ENCODE measurements around the genes RSRP1 and ZNF593.

DNA sequence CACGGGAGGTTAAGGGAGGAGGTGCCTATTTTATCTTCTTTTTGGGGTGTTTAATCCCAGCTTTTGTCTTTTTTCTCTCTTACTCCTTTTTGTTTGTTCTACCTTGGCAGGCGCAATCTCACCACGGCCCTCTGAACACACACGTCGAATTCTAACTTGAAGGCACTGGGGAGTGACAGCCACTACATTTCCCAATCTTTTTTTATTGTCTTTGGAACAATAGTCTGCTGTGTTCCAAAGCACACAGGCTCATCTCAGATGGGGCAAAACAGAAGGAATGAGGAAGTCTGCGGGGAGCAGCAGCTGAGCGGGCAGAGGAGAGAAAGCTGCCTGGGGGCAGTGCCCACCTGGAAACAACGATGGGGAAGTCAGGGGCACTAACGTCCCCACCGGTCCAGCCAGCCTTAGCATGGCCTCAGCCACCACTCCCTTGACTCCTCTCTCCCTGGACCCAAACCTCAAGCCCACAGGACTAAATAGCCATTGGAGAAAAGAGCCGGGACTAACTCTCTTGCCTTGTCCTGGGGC is 34.3 kb downstream of the SYF2 start:
- PRO-cap, result no peak

GRCh38 chr1:25218732-25219820 is 13.2 kb downstream of the SYF2 start:
- PRO-cap, result no peak

DNA sequence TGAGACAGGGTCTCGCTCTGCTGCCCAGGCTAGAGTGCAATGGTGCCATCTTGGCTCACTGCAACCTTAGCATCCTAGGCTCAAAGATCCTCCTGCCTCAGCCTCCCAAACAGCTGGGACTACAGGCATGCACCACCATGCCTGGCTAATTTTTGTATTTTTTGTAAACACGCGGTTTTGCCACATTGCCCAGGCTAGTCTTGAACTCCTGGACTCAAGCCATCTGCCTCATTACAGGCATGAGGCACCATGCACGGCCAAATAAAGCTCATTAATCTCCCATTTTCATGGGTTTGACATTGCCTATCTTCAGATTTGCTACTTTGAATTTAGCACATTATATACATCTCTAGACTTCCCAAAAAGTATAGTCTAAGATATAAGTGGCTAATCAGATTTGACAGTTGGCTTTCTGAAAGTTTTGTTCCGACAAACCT is 2.5 kb downstream of the RSRP1 start:
- PRO-cap, result no peak

DNA sequence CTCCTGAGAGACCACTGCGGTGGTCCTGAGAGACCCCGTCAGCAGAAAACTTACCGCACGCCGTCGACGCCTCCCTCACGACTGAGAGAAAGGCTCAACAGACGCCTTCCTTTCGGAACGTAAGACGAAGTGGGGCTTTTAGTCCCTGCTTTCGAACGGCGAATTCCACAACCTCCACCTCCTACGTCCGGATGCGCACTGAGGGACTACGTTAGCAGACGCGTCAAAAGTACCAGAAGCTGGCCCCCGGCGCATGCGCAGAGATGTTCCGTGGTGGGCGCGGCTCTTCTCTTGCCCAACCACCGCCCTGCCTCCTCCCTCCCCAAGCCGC is at the start of gene RSRP1:
Gene RSRP1, minus strand, starts transcription at position 200 of the 331 bp plus-strand sequence.
- PRO-cap, result bidirectional peak, plus-strand start outside the sequence, minus-strand start at position 200 of the sequence

GRCh38 chr1:25430022-25430227 is 772 bp upstream of the MACO1 start:
- PRO-cap, result bidirectional peak, plus-strand start at chr1:25430337, minus-strand start at chr1:25430181

DNA sequence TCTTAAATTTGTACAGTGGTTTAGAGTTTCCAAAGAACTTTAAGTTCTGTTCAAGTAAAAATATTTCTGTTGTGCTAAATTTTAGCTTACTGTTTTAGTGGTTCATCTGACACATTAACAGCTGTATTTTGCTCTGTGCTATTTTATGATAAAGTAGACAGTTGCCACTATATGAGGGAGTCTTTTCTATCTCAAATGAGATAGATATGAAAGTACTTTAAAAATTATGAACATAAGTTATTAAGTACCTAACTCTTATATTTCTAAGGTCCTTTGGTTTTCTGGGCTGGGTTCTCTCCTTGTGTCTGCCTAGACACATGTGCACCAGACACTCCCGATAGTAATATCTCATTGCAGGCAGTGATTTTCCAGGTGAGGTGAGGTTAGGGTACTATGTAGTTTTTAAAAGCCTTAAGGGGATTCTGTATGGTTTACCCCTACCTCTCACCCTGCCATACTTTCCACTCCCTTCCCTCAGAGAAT is 3.8 kb downstream of the MACO1 start:
- PRO-cap, result no peak

DNA sequence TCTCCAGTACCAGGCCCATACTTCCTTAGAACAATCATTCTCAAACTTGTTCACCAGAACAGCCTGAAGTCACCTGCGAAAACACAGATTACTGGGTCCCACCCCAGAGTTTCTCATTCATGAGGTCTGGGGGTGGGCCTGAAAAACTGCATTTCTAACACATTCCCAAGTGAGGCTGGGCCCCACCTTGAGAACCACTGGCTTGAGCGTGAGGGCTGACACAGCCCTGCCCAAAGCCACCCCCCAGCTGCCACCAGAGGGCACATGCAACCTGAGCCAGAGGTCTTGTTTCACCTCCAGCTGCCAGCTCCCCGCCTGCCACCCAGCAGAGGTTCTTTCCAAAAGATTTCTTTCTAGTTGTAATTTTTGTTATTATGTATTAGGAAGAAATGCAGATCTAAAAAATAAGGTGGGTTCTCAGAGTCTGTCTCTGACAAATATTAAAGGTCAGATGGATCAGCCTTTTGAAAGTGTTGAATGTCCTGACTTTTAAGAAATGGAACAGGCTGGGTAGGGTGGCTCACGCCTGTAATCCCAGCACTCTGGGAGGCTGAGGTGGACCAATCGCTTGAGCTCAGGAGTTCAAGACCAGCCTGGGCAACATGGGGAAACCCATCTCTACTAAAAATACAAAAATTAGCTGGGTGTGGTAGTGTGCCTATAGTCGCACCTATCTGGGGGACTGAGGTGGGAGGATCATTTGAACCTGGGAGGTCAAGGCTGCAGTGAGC is 39.5 kb upstream of the LDLRAP1 start:
- PRO-cap, result no peak

GRCh38 chr1:25544352-25544807 is 974 bp downstream of the LDLRAP1 start:
- PRO-cap, result no peak

DNA sequence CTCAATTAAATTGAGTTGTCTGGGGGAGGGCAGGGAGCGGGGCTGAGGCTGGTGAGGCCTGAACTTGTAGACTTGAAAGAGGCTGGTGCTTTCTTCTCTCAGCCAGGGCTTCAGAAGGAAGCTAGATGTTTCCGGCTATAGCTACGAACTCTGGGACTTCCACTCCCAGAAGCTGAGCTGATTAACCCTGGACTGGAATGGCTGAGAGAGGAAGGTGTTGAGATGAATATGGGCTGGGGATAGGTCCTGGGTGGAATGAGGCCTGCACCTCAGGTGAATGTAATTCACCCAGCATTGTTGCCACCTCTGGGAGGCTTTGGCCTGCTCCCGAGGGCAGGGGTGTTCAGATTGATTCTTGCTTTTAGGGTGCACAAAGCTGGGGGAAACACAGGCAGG is 18.1 kb downstream of the LDLRAP1 start:
- PRO-cap, result no peak

DNA sequence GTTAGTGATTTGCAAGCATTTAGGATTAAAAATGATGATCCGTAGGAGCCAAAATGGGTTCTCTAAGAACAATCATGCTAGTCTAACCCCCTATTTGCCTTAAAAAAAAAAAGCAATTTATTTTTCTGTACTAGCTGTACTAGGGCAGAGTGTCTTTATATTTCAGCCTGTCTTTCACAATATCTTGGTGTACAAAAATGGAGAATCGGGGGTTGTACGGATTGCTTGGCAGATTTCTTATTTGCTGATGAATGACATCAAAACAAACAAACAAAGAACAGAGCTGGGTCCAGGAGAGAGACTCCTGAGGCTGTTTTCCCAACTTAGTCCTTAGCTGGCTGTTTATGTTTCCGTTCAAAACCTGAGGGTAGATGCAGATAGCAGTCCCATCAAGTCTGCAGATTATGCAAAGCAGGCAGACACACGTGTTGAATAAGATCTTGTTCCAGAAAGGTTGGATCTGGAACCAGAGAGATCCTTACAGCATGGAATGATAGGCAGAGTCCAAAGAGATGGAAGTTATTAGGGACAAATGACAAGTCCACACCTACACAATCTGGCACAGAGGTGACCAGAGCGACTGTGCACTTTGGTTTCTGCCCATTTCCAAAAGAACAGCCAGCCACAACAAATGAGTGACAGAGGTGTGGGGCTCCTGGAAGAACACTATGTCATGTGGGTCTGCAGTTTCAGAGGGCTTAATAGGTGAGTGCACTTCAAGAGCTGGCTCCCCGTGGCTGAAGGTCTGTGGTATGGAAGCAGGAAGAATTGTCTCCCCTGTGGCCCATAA is 65.5 kb downstream of the MAN1C1 start:
- PRO-cap, result bidirectional peak, plus-strand start at position 357 of the sequence, minus-strand start at position 178 of the sequence; bidirectional peak, plus-strand start at position 686 of the sequence, minus-strand start at position 492 of the sequence

DNA sequence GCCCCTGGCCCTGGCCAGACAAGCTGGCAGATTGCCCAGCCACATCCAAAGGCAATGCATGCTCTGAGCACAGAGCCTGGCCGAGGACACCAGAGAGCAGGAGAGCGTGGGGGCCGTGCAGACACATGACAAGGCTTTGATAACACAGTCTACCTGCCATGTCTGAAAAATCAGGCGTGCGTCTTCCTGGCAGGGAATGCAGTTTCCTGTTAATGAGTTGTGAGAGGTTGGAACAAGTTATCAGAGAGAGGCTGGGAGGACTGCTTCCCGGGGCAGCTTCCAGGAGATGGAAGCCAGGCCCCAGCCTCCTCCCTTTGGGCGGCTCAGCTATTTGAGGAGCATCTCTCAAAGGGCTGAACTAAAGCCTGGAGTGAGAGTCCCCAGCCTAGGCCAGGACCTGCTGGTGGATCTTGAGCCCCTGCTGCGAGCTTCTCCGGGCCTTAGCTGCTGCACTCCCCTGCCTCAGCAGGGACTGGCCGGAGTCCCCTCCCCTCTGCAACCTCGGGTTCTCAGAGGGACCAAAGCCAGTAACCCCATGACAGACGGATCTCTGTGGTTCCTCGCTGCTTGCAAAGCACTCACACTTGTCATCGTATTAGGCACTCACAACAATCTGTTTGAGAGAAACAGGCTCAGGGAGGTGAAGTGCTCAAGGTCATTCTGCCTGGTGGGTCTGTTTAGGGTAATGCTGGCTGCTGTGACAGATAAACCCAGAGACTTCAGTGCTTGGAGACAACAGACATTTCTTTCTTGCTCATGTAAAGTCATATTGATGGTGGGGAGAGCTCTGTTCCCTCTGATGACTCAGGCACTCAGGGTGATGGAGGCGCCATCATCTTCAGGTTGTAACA is 72.0 kb upstream of the SELENON start:
- PRO-cap, result no peak

DNA sequence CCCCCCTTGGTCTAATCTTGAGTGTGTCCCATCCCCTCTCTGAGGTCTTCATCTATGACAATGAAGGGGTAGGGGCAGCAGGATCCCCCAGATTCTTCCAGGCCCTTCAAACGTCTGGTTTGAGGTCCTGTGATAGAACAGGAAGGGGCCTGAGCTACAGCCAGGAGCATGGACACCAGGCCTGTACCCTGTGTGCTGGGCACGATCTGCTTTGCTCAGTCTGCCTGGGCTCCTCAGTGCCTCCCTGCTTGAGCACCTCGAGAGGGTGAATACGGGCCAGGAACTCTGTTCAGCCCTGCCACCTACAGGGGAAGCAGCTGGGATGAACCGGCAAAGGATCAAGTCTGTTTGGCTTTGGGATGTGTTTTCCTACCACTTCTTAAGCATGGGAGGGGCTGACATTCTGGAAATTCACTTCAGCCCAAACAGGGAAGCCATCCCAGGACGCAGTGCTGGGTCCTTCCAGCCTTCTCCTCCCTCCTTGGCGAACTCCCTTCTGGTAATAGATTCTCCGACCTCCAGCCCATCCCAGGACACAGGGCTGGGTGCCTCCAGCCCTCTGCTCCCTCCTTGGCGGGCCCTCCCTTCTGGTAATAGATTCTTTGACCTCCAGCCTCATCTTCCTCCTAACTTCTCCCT is 55.9 kb upstream of the SELENON start:
- PRO-cap, result no peak

DNA sequence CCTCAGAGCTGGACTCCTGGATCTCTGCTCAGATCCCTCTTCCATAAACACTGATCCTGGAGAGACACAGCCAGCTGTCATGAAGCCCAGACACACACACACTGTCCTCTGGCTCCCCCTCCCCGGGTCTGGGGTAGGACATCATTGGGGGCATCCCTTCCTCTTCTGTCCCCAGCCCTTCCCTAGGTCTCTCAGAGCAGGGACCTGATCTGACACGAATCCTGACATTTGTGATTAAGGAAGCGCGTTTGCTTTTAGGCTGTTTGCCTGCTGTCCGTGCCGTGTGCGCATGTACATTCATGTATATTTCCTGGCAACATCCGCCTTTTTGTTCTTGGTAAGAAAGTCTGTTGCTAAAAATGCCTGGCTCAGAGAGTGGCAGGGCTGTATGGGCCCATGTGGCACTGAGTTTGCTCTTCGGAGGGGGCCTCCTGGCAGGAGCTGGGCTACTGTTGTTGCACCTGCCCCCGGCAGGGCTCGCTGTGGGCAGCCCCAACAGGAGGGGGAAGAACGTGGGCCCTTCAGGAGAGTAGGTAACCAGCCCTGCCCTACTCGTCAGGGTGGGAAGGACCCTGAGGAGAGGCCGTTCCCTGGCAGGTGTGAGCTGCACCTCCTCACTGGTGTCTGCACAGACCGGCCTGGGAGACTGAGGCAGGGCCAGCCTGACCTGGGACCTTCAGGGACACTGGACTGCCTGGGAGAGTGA is 45.2 kb upstream of the SELENON start:
- PRO-cap, result no peak

DNA sequence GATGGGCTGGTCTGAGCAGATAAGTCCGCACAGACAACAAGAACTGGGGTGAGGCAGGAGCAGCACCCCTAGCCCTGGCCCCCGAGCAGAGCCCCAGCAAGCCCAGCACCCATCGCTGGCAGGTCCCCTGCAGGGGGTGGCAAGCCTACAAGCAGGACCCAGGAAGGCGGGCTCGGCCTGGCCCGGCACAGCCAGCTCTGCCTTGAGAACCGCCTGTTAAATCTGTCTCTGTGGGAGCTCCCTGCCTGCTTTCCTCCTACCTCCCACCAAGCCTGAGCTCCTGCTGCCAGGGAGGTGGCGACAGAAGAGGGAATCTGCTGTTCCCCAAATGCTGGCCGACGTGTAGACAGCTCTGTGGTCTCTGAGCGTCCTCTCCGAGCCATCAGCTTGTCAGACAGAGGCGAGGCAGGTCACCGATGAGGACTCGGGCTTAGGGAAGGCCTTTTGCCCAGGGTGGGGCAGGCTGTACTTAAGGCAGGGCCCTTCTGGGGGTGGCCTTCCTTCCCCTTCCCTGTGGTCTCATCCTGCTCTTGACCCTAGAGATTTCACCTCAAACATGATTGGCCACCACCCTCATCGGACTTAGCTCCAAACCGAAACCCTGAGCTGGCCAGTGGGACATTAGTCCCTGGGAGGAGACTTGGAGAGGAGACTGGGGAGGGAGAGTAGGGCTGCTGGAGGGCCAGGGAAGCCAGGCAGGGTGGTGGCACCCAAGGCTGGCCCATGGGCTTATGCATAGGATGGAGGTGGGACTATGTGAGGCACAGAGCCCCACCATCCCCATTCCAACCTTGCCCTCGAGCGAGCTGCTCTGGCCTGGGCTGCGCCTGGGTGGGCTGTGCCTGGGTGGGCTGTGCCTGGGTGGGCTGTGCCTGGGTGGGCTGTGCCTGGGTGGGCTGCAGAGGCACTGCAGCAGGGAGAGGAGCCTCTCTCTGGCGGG is 7.8 kb downstream of the SELENON start:
- PRO-cap, result no peak

DNA sequence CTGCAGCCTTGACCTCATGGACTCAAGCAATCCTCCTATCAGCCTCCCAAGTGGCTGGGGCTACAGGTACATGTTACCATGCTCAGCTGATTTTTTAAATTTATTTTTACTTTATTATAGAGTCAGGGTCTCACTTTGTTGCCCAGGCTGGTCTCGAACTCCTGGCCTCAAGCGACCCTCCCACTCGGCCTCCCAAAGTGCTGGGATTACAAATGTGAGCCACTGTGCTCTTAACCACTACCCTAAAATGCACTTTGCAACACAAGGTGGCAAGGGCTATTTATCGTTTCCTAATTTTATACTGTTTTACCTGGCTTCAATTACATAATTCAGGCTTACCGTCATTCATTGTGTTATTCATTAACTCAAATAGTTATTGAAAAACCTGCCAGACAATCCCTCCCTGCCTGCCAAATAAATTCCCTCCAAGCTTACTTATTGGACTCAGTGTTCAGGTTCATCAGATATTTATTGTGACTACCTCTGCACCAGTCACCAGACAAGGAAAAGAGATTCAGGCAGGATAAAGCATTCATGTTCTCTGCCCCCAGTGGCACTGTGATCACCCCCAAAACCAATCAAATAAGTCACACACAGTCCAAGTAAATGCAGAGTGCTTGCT is 8.0 kb upstream of the AUNIP start:
- PRO-cap, result bidirectional peak, plus-strand start at position 498 of the sequence, minus-strand start at position 256 of the sequence

DNA sequence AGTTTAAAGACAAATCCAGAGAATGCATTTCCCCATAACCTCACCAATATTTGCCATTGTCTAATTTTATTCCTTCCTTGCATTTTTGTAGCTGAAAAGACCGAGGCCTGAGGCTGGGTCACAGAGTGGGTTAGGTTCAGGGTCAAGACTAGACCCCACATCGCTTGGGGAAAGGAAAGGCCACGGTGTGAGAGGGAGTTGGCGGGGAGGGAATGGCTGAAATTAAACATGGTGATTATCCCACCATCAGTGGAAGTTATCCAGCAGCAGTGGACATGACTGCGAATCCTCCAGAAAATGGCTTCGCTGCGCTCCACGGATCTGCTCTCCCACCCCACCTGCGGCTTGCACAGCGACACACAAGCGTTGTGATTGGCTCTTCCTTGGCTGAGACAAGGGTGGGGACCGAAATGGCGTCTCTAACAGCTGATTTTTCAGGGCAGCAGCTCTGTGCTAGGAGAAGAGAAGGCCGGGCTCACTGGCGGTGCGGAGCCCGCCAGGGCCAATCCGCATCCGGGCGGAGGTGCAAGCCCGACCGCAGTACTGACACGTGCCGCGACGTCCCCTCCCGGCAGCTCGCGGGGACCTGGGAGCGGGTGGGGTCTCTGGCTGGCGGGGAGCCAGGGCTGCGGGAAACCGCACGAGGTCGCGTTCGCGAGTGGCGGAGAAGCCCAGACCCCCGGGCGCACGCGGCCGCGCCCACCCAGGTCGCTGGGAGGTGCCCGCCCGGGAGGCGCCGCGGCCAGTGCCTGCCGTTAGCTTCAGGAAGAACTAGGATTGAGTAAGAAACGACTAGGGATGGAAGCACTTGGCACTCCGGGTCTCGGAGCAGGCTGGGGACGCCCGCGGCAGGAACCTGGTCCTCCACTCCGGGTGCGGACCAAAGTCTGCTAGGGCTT is 16.3 kb upstream of the STMN1 start:
- PRO-cap, result unidirectional peak, plus-strand start at position 784 of the sequence

DNA sequence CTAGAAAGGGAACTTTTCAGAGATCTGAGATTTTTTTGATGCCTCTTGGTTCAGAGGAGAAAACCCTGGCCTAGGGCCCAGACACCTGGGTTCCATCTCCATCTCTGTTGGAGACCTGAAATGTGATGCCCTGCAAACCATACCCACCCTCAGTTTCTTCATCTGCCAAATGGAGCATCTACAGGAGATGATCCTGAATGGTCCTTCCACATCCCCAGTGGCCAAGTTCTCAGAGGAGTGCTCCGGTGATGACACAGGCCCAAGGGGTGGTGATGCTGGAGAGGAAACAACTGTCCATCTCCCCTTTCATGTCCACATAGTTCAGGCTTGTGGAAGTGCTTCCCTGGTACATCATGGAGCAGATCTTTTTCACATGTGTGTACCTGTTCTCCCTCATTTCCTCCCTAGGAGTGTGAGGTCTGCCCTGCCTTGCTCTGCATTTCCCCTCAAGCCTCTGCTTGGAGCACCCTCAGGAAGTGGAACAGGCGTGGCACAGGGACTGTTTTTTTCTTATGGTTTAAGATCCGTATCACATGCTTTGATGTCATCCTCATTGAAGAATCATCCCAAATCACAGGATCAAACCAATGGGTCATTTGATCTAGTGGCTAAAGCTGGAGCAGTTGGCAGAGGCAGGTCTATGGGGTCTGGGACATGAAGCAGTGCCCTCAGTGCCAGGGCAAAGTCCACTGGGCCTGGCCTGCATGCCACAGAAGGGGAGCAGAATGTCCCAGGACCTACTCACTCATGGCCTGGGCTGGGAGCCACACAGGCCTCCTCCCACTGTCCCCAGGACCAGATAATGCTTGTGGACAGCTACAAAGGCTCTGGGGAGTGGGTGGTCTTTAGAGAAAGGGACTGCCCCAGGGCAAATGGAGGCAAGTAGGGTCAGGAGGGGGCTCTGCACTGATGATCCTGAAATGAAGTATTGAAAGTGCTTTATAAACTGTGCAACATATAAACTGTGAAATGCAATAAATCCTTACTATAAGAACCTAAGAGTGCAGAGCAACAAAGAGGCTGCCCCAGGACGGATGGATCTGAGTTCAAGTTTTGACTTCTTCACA is 8.2 kb upstream of the TRIM63 start:
- PRO-cap, result no peak

- PRO-cap, result no peak
These were observed 14.7 kb downstream of the PDIK1L start for GRCh38 chr1:26126138-26126971.

DNA sequence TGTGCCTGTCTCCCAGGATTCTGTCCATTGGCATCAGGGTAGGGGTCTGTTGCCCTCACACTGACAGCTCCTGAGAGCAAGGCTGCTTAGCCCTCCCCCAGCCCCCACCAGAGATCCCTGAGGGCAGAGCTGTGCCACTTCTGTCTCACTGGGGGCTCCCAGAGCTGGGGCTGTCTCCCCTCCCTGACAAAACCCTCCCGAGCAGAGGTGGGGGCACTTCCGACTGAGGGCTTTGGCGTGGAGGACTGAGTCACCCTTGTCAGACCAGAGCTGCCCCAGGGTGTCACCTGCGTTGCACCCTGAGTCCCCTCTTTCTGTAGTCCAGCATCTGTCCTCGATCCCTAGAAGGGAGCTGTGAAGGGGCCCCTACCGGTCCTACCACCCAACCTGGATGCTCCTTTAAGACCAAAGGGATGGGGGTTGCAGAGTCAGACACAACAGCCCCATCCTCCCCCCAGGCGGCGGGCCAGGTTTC is 2.4 kb upstream of the FAM110D start:
- PRO-cap, result no peak

- PRO-cap, result bidirectional peak, plus-strand start at chr1:26169908, minus-strand start at chr1:26169801
These were observed at the start of gene ZNF593 for GRCh38 chr1:26169409-26170388. ZNF593 (plus strand) TSS chr1:26169908.

All from left lobe of liver (tissue), 1 donor.